HTERT-HM (cell line): ENCODE results near the gene NCR2.

GRCh38 chr6:38571695-38571954 lies 68.1 kb downstream of the BTBD9 start:
- RRBS = no CpG with 5 or more reads among the region's 1 CpG

- RRBS = no CpG with 5 or more reads among the region's 4 CpGs
Measured at GRCh38 chr6:38775224-38775765, 60.2 kb downstream of the DNAH8 start.

GRCh38 chr6:38791717-38792133 lies 76.6 kb downstream of the DNAH8 start:
- RRBS = no CpG with 5 or more reads among the region's 1 CpG

DNA sequence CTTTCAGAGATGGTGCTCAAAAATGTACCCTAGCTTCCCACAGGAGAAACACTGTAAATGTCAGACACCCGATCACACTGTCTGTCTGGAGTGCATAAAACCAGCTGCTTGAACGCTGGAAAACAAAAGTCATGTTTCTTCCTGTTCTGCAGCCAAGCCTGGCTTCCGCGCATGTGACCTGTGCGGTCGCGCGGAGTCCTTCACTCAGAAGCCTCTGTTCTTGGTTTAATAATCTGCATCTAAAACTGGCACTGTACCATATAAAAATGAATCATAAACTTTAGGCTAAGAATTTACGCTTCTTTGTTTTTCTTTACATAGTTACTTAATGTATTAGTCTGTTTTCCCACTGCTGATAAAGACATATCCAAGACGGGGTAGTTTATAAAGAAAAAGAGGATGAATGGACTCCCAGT lies 28.6 kb upstream of the SAYSD1 start:
- RRBS = no CpG with 5 or more reads among the region's 10 CpGs

DNA sequence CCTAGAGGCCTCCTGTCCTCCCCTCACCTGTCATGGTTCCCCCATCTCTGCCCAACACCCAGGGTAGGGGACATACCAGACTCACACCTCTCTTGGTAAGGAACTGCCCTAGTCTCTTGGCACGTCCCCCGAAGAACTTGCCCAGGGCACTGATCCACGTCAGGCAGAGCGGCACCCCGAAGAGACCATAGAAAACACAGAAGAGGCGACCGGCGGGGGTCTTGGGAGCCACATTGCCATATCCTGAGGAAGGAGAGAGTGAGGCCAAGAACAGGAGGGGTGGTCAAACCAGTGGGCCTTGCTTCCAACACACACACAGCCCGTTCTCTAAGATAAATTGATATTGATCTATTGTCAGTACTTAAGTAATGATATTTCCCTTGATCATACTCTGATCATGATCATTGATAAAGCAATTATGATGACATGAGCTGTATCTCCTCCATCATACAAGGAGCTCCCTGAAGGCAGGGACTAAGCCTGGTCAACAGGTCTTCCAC lies 34.7 kb downstream of the KCNK5 start:
- RRBS = no CpG with 5 or more reads among the region's 9 CpGs

- RRBS = no CpG with 5 or more reads among the region's 8 CpGs
Measured at GRCh38 chr6:39217382-39217896, 11.8 kb downstream of the KCNK5 start.

GRCh38 chr6:39226139-39226482 lies 3.2 kb downstream of the KCNK5 start:
- RRBS = no CpG with 5 or more reads among the region's 5 CpGs

GRCh38 chr6:39336209-39336724 lies 13.8 kb upstream of the KCNK16 start:
- RRBS = no CpG with 5 or more reads among the region's 4 CpGs

GRCh38 chr6:39823108-39823919 lies 31.1 kb downstream of the DAAM2 start:
- RRBS = no CpG with 5 or more reads among the region's 7 CpGs

GRCh38 chr6:39849420-39849867 lies 57.3 kb downstream of the DAAM2 start:
- RRBS = no CpG with 5 or more reads among the region's 1 CpG

- RRBS = no CpG with 5 or more reads among the region's 5 CpGs
Measured at GRCh38 chr6:41051771-41052400, 1.1 kb upstream of the APOBEC2 start.

GRCh38 chr6:41060902-41061491 lies 8.0 kb downstream of the APOBEC2 start:
- RRBS = no CpG with 5 or more reads among the region's 5 CpGs

DNA sequence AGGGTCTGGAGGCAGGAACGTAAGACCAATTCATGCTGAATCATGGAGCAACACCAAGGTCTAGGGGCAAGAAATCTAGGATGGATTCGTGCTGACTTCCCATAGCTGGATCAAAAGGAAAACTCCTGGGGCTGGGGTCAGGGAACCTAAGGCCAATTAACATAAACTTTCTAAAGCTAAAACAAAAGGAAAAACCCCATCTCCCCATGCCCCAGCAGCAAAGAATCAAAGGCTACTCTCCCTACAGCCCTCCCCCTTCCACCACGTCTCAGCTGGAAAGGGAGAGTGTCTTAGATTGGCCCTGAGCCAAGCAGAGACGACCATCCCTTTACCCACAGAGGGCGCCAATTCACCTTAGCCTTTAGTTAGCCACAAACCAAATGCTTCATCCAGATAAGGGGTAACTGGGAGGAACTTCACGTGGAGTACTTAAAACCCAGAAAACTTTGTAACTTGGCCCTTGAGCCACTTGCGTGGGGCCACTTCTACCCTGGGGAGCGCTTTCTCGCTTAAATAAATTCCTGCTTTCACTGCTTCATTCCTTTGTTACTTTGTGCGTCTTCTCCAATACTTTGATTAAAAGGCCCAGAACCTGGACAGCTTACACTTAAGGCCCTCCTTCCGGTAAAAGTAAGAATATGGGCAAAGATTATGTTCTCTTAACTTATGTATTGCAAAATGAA lies 7.5 kb downstream of the TREM1 start:
- RRBS = no CpG with 5 or more reads among the region's 11 CpGs

DNA sequence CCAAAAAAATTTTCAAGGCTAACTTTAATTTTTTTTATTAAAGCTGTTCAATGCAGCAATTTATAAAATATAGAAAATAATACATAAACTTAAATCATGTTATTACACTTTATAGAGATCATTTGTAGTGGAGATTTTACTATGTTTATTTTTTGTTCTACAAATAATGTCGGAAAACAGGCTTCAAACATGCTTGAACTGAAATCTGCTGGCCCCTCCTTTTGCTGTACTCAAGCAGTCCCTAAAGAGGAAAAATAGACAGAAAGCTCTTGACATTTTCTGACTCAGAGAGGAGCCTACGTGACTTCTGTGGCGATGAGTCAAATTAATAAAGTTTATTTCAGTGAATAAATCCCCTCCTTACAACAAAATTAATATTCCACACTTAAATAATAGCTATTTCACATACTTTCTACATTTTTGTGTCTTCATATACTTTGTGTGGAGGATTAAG lies 1.5 kb upstream of the TREM1 start:
- RRBS = no CpG with 5 or more reads among the region's 3 CpGs

- RRBS = no CpG with 5 or more reads among the region's 3 CpGs
Measured at GRCh38 chr6:41335519-41335721, at the start of gene NCR2. TSS of gene NCR2 (plus strand) at chr6:41335608.

DNA sequence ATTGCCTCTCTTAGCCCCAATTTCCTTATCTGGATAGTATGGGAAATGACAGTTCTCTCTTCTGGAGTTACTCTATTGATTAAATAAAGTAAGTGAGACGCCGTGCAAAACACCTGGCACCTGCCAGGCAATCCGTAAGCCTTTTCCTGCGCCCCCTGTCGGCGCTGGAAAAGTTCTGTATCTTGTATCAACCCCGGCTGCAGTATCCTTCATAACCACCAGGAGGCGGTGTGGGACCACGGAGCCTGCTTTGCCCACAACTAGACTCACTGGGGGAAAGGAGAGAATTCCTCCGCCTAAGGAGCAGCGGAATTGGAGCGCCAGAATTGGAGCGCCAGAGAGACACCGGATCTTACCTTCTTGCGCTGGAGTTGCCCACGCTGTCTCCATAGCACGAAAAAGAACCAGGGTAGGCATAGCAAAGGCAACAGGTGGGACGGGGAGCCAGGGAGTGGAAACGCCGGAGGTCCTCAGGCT lies 33.5 kb downstream of the NCR2 start:
- RRBS = 1% methylated on average over 3 of the region's 20 CpGs

DNA sequence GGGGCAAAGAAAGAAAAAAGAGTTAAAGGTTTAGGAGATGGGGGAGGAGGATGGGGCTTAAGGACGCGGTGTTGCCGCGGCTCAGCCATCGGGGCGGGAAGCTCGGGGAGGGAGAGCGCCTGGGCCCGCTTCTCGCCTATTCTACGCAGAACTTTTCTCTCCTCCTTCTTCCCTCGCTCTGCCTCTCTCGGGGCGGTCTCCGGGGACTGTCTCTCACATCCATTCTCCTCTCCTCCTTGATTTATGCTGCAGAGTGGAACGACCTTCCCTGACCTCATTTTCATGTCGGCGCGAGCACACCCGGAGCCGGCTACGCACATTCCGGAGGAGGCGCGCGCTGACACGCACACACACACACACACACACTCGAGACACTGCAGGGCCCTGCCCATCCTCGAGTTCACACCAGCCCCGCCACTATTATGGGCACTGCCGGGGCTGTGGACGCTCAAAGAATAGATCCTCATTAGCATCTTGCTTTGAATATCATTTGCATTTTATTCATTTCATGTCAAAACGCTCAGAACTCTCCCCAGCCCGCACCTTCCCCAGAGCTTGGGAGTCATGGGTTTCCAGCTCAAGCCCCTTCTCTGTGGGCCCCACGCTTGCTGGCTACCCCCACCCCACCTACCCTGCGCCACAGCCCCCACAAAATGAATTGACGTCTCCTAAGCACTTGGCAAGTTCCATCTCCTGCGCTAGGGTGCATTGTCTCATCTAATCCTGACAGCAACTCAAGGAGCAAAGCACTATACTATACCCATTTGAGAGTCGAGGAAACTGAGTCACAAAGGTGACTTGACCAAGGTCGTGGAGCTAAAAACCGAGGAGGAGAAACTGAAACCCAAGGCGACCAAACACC lies 36.8 kb downstream of the NCR2 start:
- RRBS = 3% methylated on average over 12 of the region's 42 CpGs

GRCh38 chr6:41439919-41440558 lies 104.6 kb downstream of the NCR2 start:
- RRBS = no CpG with 5 or more reads among the region's 7 CpGs

DNA sequence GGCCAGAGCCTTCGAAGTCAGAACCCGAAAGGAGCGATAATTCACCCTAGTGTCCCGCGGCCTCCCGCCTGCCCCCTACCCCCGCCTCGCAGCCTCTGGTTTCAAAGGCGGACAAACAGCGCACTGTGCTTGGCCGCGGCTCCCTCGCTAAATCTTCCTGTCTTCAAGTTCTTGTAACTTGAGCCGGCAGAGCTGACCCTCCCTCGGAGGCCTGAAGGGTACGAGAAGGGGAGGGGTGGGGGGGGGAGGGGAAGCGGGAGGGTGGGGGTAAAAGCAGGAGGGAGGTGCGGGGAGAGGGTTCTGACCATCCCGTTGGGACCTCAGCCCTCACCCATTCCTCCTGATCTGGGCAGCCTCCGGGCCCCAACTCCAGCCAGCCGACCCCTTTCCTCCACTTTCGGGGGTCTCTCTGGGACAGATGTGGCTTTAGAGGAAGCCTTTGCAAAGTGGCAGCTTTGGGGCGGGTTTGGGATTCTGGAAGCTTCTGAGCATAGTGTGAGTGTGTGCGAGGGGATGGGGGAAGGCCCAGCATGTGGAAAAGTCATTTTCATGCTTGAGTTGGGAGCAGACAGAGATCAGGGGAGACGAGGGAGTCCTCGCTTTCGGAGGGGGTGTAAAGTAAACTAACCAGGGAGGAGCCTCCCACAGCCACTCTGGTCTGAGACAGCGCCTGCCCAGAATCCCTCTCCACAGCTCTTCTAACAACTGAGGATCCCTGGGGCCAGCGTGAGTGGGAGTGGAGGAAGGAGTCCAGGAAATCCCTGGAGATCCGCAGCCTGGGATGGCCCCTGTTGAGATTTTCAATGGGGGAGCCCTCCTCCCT lies 102.7 kb upstream of the FOXP4 start:
- RRBS = no CpG with 5 or more reads among the region's 30 CpGs